Neural cell (in vitro differentiated cells): ENCODE results near the gene OTOR.

- RAMPAGE, long total RNA, result no peak
These were observed 30.9 kb upstream of the SPTLC3 start for GRCh38 chr20:12977957-12978265.

DNA sequence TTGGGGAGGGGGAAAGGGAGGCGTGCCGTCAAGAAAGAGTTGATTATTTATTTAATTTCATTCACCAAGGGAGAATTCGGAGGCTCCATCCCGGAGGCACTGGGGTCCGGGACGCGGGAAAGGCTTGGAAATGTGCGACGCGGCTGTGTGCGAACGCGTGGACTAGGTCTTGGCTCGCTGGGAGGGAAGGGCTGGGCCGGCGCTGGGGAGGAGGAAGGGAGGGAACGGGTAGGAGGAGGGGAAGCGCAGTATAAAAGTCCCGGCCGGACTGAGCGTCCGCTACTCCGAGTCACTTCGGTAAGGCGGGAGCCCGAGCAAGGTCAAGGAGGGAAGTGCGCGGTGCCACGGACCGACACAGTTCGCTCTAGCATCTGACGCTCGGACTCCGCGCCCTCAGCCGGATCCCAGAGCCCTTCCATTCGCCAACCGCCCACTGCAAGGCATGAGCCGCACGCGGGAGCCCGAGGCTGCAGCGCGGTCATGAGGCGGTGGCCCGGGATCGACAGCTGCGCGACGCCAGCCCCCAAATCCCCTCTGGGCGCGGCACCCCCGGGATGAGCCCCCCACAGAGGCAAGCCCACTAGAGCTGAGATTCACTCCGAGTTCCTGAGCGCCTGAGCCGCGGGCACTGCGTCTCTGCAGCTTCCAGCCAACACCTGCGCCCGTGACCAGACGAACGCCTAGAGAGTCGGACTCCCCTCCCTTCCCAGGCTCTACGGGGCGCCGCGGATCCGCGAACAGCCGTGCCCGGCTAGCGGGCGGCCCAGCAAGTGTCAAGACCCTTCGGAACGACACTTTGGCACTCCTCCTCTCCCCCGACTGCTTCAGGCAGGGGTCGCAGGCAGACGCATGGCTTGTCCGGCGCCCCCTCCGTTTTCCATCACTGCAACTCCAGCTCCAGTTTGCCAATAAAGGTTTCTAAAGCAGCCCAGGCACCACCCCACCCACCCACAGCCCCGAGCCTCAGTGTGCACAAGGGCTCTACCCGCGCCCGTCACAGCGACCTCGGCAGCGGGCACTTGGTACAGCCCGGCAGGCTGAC is 806 bp upstream of the ISM1 start:
- RAMPAGE, long total RNA, result no peak

DNA sequence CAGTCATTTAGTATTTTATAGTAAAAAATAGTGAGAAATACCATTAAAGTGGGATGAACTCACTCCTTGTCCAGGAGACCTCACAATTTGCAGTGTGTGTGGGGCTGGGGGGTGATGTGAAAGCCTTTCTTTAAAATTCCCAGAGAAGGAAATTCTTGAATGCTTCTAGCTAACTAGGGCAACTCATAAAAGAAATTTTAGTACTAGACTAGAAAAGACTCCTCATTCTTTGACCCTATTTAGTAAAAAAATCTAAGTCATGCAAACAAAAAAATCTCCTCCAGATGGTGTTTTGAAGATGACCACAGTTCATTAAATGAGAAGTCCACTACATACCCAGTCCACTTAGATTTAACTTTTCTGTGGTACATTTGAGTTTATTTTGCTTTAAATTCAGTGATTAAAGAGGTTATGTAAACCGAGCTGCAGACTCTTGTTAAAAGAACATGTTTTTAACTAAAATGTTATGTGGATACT is 67.5 kb downstream of the NDUFAF5 start:
- RAMPAGE, long total RNA, result no peak

DNA sequence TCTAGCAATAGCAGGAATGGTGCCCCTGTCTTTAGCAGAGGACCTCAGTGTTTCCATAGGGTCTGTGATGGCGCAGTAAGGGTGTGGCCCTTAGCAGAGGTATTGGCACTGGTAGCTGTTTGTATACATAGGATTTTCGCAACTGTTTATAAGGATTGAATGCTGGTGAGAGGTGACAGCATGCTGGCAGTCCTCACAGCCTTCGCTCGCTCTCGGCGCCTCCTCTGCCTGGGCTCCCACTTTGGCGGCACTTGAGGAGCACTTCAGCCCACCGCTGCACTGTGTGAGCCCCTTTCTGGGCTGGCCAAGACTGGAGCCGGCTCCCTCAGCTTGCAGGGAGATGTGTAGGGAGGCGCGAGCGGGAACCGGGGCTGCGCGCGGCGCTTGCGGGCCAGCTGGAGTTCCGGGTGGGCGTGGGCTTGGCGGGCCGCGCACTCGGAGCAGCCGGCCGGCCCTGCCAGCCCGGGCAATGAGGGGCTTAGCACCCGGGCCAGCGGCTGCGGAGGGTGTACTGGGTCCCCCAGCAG is 111.2 kb downstream of the FLRT3 start:
- RAMPAGE, long total RNA, result no peak

- RAMPAGE, long total RNA, result no peak
These were observed 636.0 kb downstream of the KIF16B start for GRCh38 chr20:15937268-15937663.

DNA sequence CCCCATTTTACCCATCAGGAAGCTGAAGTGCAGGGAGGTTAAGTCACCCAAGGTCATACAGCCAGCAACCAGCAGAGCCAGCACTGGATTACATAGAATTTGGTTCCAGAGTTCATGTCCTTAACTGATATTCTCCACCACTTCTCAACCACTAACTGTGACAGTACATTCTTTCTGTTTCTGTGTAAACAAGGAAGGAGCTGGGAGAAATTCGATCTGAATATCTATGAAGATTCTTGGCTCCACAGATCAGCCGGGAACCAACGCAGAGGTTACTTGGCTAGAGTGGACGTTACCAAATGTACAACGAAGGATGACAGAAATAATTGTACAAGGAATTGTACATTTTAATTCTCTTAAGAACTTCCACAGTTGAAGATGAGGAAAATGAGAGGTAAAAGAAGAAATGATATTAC is 97.9 kb downstream of the KIF16B start:
- RAMPAGE, long total RNA, result no peak

GRCh38 chr20:16748046-16748517 is at the start of gene OTOR:
Gene OTOR (plus strand): TSS chr20:16748358.
- RAMPAGE, long total RNA, result no peak

DNA sequence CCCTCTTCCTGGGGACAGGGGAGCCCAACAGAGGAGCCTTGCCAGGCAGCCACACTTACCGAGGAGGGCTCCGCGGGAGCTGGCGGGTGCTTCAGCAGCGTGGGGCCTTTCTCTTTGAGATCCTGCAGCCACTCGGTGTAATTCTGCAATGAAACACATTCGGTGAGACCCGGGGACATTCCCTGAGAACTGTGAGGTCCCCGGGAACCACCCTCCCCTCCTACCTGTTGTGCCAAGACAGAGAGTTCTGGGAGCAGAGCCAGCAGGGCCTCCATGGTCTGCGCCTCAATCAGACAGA is 51.7 kb downstream of the DSTN start:
- RAMPAGE, long total RNA, result no peak

- RAMPAGE, long total RNA, result no peak
These were observed 1.1 kb downstream of the RRBP1 start for GRCh38 chr20:17680877-17681397.

- RAMPAGE, long total RNA, result no peak
These were observed 544 bp upstream of the RRBP1 start for GRCh38 chr20:17682401-17683170.

GRCh38 chr20:17878451-17879139 is 90.0 kb downstream of the SNX5 start:
- RAMPAGE, long total RNA, result no peak

GRCh38 chr20:17916317-17916884 is 52.2 kb downstream of the SNX5 start:
- RAMPAGE, long total RNA, result no peak

DNA sequence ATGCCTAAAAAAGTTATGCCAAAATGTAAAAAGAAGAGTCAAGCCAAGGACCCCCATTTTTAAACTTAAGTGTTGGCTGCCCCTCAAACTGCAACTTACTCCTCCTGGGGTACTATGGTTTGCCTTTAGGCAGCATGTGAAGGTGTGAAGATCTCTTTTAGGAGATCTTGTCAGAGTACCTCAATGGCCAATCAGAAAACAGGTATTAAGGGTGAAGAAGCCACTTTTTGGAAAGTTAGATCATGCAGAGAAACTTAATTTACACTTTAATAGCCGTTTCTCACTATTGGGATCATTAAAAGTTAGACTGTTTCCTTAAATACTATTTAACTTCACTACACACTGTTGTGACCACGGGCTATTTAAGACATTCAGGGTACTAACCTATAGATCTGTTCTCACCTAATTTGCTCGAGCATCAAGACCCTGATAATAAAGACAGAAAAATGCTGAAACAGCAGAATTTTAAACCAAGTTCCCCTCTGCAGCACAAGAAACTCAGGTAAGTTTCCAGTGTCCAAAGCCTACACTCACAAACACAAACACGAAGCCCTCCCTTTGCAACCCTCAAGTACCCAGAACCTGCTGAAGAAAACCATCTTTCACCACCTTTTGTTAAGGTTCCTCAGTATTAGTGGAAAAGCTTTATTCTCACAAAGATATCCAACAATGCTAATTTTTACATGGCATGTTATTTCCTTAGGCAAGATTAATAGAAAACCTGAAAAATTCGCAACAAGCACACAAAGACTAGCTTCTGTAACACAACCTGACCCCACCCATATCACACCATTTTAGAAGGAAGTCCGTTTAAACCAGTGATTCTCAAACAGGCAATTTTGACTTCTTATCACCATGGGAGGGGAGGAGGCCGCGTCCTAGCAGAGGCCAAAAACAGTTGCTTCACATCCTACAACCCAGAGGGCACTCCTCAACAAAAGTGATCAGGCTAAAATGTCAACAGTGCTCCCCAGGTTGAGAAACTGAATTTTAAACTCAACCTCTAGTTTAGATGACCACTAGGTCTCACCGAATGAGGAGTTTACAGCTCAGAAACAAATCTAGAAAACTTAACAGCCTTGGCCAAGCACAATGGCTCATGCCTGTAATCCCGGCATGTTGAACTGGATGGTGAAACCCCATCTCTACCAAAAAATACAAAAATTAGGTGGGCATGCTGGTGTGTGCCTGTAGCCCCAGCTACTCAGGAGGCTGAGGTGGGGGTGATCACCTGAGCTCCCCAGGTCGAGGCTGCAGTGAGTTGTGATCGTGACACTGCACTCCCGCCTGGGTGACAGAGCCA is 3.8 kb downstream of the SNX5 start:
- RAMPAGE, long total RNA, result no peak

- RAMPAGE, long total RNA, result no peak
These were observed 4.7 kb downstream of the KAT14 start for GRCh38 chr20:18142348-18142822.

DNA sequence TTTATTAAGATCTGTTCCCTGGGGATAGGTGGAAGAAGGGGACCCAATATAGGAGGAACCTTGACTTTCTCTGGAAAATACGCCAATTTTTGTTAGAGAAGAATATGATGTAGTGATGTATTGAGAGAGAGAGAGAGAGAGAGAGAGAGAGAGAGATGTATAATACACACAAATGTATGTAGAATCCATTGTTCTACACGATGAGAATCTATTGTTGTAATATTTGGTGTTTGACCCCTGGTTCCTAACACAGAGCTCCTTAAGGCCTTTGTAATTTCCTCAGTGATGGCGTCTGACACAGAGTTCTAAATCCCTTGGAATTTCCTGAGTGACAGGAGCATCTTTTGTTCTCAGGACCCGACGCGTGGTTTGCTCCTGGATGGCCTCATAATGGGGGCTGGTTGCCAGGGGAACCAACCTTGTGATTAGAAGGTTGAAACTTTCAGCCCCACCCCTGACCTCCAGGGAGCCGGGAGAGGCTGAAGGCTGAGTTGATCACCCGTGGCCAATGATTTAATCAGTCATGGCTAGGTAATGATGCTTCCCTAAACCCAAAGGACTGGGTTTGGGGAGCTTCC is 20.6 kb upstream of the ZNF133 start:
- RAMPAGE, long total RNA, result no peak

- RAMPAGE, long total RNA, result no peak
These were observed 452 bp downstream of the ZNF133 start for GRCh38 chr20:18288664-18289293.

DNA sequence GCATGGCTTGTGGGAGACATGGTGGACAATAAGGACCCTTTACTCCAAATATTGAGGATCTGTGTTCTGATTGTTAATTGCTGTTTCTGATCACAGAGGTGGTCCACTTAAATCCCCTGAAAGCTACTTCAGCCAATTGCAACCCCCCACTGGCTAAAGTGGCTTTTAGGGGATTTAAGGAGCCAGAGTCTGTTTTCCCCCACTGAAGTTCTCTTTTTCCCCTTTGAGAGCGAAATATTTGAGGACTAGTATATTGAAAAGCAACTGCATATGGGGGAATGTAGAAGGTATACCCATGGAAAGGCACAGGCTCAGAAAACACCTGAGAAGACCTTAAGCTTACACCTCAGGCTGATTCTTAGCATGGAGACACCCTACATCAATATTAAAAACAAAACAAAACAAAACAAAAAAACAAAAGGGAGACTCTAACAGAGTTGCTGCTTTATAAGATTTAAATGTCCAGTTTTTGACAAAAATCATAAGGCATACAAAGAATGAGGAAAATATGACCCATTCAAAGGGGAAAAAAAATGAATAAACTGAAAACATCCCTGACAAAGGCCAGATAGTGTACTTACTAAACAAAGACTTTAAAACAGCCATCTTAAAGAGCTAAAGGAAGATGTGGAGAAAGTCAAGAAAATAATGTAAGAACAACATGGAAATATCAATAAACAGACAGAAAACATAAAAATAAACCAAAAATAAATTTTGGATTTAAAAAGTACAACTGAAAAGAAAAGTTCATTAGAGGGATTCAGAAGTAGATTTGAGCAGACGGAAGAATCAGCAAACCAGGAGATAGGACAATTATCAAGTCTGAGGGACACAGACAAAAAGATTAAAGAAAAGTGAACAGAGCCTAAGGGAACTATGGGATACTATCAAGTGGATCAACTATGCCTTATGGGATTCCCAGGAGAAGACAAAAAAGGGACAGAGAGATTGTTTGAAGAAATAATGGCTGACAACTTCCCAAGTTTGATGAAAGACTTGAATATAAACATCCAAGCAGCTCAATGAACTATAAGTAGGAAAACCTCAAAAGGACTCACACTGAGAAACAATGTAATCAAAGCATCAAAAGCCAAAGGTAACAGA is 10.6 kb downstream of the ZNF133 start:
- RAMPAGE, long total RNA, result no peak

- RAMPAGE, long total RNA, result no peak
These were observed 186.2 kb upstream of the SLC24A3 start for GRCh38 chr20:19026148-19026635.

- RAMPAGE, long total RNA, result no peak
These were observed 714 bp downstream of the SLC24A3 start for GRCh38 chr20:19213185-19213526.

DNA sequence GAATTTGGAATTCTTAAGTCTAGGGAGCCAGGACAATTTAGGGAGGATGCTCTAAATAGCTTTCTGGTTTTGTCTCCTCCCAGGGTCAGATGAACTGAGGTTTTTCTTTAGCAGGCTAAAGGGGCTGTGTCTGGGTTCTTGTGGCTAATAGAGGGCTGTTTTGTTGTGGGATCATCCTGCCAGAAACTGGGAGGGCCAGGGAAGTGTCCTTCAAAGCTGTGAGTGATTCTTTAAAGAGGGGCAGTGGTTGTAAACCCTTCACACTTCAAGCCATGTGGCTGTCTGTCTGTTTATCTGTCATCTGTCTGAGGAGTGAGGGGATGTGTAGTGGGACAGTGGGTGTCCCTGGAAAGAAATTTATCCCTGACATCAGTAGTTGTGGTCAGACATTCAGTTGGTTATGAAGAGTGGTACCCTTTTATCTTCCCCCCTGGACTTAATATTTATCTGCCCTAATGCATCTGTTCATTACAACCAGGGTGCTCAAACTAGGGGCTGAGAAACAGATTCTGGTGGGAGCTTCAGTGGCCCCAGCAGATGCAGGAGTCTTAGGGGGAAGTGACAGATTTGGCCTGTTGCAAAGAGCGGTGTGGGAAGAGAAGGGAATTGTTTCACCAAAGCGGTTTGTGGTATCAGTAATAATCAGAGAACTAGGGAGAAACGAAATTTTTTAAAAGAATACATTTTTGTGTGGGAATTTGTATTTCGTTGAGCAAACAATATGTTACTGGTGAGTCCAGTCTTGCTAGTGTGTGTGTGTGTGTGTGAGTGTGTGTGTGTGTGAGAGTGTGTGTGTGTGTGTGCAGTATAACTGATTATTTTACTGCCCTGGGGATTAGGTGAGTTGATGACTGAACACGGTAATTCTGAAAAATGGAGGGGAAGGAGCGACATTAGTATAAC is 120.7 kb downstream of the SLC24A3 start:
- RAMPAGE, long total RNA, result no peak